Cerebral cortex (tissue), 2 donors: ENCODE measurements around the gene DSC3.

- PRO-cap, 2 experiments, result no peak in any of the 2 experiments
Measured at GRCh38 chr18:24120065-24120653, 18.7 kb upstream of the CABYR start.

GRCh38 chr18:24397952-24398290, 297 bp upstream of the OSBPL1A start:
- PRO-cap, 2 experiments, result peak in 1 of 2 experiments; most common plus-strand start chr18:24398102 (in 1)

DNA sequence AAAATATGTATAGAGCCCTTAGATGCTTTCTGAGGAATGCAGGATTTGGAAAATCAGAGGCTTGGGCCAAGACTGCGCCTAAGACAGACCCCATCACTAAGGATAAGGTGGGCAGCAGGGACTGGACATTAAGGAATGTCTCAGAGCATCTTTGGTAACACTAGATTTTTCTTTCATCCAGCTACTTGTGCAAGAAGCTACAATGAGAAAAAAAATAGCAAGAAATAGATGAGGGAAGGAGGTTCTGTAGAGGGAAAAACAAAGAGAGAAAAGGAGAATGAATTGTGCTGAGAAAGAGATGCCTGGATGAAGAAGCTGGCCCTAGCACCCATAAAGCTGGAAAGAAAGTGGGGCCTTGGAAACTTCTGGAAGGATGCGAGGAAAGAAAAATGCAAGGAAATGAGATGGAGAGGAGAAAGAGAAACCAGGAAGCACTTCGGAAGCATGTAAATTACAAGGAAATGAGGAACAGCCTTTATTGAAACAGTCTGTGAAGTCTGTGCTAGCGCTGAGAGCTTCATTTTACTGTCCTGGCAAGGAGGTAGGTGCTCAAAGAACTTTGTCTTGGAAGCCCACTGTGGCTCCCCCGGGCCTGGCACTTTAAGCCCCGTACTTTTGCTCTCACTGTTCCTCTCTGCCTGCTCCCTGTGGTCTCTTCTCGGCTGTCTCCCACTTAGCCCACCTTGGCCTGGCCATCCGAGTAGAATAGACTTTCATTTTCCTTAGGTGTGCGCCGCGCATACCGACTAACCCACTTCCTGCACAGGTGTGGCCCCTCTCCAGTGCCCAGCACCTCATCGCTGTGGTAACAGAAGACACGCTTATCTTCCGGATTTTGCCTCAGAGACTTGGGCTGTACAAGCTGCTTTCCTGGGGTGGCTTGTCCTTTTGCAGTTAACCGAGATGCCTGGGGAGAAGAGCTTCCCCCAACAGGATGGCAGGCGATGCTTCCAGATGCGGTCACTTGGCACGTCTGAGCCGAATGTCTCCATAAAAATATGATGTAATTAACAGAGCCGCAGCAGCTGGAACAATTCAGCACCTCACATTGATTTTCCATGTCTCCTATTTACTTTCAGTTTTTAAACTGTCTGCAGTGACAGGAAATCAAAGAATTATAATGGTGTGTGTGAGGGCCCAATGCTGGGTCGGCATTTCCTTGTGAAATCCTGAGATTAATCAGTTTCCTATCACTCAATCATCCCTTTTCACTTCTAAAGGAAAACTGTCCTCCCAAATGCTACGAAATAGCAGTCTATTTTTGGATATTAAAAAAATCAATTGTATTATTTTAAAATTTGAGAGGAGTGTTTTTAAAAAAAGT, 199.6 kb downstream of the HRH4 start:
- PRO-cap, 2 experiments, result no peak in any of the 2 experiments

DNA sequence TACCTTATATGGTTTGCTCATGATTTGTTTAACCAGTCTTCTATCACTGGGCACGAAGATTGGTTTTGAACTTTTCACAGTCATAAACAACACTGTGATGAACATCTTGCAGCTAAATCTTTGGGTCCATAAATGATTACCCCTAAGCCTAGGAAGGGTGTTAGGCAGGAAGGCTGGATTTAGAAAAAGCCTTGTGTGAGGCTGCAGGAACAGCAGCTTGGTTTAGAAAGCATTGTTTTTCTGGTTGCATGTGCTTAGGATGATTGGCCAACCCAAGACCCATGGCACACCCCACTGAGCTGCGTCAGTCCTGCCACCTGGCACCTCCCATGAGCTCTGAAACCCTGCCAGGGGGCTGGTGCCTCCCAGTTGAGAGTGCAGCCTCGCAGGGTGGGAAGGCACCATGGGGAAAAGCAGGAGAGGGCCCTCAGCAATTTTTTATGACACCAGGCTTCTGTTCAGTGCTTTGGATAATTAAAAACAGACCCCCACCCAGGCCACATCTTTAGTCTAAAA, 438.6 kb downstream of the ZNF521 start:
- PRO-cap, 2 experiments, result no peak in any of the 2 experiments

- PRO-cap, 2 experiments, result no peak in any of the 2 experiments
Measured at GRCh38 chr18:24988154-24988410, 363.9 kb downstream of the ZNF521 start.

GRCh38 chr18:25233593-25234515, 118.1 kb downstream of the ZNF521 start:
- PRO-cap, 2 experiments, result no peak in any of the 2 experiments

DNA sequence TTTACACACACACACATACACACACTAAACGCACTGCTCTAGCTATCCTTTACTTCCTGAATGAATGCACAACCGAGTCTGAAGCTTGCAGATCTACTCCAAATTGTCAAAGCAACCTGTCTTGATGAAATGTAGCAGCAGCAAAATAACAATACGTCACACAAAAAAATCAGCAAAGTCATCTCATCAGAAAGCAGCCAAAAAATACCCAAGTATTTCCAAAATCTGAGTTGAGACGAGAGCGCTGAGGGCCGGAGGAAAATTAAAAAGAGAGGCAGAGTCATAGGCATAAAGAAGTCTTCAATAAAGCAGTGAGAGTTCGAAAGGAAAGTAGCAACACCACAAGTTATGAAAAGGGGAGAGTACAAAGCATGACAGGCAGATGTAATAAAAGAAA, 67.7 kb downstream of the ZNF521 start:
- PRO-cap, 2 experiments, result no peak in any of the 2 experiments

DNA sequence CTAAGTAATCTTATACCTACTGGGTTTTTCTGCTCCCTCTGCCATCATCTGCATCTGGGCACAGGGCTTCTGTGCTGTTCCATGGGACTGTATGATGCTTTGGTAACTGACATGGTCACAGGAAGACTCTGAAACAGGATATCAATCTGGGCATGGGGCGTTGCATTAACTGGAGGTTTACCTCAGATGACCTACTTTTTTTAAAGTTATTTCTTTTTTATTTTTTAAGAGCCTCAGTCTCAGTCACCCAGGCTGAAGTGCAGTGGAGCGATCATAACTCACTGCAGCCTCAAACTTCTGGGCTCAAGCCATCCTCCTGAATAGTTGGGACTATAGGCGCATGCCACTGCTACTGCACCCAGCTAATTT, 365.3 kb downstream of the SS18 start:
- PRO-cap, 2 experiments, result no peak in any of the 2 experiments

DNA sequence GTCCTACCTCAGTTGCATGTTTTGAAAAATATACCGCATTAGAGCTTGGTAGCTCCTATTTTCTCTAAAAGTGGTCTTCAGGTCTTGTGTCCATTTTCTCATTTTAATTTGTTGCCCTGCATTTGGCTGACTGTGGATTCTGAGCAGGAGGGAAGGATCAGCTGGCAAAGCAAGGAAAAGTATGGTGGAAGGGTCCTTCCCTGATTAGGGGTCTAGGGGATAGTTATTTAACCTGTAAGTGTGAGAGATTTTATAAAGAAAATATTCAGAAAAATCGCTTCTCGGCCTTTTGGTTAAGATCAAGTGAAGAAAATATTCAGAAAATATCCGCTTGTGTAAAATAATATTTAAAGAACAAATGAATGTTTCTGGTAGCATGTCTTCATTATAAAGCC, 149.5 kb upstream of the KCTD1 start:
- PRO-cap, 2 experiments, result no peak in any of the 2 experiments

DNA sequence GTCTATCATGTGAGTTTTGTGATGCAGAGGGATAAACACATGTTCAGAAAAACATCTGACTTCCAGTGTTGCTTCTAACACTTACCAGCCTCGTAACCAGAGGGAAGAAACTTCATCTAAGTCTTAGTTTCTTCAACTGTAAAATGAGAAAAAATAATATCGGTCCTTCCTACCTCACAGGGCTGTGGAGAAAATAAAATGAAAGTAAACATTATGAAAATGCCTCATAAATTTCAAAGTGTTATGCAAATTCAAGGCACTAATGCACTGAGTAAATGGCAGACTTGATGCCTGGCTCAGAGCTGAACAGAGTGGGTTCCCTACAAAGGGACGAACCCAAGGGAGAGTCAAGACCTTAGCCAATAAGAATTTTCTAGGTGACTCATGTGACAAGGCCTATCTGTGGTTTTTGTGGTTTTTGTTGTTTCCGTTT, 113.1 kb upstream of the AQP4 start:
- PRO-cap, 2 experiments, result no peak in any of the 2 experiments

GRCh38 chr18:27984940-27985338, 192.0 kb downstream of the CDH2 start:
- PRO-cap, 2 experiments, result no peak in any of the 2 experiments

- PRO-cap, 2 experiments, result no peak in any of the 2 experiments
Measured at GRCh38 chr18:27993332-27993680, 183.6 kb downstream of the CDH2 start.

GRCh38 chr18:28002861-28003383, 174.0 kb downstream of the CDH2 start:
- PRO-cap, 2 experiments, result no peak in any of the 2 experiments

DNA sequence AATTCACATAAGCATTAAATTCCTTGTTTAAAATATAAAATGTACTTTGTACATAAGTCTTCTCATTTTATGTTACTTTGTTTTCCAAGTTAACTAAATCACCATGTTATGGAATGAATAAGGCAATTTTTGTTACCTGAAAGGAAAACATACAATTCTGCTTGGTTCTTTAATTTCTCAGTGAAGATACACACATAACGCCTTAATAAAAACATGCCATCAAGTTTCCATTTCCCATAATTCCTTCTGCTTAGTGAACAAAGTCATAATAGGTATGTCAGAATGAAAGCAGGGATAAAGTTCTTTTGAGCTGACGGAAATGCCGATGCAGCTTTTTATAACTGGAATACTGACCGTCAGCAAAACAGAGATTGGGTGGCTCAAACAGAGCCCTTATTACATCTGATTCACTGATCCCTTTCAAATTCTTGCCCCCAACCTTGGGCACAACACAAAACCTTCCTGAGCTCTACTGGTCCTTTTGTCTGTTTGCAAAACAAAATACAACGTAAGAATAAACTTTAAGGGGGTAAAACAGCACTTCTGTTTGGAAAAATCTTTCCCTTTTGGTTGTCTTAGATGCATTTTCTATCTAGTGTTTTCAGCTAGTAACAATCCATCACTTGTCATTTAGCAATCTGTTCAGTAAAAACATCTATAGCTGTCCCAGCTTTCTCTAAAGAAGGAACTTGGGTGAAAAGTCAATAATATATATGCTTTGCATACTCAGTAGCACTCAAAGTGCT, 140.4 kb downstream of the CDH2 start:
- PRO-cap, 2 experiments, result no peak in any of the 2 experiments

DNA sequence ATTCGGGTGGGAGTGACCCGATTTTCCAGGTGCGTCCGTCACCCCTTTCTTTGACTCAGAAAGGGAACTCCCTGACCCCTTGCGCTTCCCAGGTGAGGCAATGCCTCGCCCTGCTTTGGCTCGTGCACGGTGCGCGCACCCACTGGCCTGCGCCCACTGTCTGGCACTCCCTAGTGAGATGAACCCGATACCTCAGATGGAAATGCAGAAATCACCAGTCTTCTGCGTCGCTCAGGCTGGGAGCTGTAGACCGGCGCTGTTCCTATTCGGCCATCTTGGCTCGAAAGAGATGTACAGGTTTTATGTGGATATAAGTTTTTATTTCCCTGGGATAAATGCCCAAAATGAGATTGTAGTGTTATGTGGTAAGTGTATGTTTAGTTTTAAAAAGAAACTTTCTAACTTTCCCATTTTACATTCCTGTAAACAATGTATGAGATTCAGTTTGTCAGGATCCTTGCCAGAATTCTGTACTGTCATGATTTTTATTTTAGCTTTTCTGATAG, 245.4 kb upstream of the CDH2 start:
- PRO-cap, 2 experiments, result no peak in any of the 2 experiments

DNA sequence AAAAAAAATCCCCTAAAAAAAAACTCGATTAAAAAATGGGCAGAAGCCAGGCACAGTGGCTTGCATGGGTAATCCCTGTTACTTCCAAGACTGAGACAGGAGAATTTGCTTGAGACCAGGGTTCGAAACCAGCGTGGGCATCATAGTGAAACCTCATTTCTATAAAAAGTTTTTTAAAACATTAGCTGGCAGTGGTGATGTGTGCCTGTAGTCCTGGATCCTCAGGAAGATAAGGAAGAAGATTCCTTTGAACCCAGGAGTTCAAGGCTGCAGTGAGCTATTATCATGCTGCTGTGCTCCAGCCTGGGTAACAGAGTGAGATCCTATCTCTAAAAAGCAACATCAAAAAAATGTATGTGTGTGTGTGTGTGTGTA, 1417.5 kb upstream of the CDH2 start:
- PRO-cap, 2 experiments, result no peak in any of the 2 experiments

DNA sequence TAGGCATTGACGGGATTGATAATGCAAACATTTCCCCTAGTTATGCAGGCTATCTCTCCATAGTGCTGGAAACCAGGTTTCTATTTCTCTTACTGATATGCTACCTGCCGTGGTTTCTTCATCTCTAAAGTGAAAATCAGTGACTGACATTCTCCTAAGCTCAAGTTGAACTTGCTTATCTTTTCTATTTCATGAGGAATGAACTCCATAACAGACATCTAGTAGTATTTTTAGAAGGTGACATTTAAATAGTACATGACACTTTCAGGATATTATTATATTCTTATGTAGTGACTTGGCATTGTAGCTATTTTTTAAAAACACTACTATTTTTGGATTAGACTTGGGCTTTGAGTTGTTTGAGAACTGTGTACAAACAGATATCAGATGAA, 1381.8 kb downstream of the DSC3 start:
- PRO-cap, 2 experiments, result no peak in any of the 2 experiments

DNA sequence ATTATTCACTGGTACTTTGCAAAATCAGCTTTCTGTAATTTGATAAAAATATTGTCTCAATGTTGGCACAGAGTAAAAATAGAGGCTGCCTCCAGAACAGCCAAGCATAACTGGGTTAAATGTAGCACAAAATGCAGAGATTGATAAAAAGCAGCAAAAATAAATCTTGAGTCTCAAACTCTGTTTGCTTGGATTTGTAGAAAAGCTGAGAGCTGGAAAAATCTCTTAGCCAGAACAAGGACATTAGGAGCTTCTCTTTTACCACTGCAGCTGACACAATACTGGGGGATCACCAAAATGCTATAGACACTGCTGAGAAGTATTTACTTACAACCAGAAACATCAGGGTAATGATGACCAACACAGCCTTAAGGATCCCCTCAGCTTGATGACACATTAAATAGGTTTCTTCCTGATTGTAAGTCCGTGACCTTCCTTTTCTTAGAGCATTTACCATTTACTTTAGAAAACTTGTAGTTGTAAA, 278.9 kb downstream of the DSC3 start:
- PRO-cap, 2 experiments, result no peak in any of the 2 experiments

GRCh38 chr18:31042035-31043504, at the start of gene DSC3:
Gene DSC3, minus strand, starts transcription at chr18:31042742.
- PRO-cap, 2 experiments, result no peak in any of the 2 experiments

DNA sequence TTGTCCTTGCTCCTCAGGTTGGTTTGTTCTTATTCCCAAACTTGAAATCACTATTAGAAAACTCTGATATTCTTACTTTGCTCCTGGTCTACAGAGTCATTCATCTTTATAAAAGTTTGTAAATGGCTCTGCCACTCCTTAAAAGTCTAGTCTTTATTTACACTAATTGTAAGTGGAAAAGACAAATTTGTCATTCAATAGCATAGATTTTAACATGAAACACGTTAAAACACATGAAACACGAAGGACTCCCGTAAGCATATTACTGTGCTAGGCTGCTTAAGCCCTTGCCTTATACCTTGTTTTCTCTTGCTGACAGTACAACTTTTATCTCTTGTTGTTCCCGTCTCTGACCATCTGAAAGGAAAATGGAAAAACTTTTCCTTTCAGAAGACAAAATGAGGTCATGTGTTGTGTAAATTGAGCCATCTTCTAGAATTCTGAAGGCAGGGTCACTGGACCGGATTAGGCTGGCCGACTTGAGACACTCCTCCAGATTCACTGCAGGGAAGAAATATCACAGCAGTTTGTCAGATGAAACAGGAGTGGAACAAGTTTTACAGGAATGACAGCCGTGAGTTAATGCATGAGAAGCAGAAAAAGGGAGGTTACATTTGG, 5.5 kb downstream of the DSC1 start:
- PRO-cap, 2 experiments, result no peak in any of the 2 experiments